Duodenum (tissue), 1 donor: ENCODE measurements around the genes LHFPL3 and EFCAB10.

GRCh38 chr7:101913658-101914441 lies 96.4 kb downstream of the CUX1 start:
- PRO-cap: no peak

DNA sequence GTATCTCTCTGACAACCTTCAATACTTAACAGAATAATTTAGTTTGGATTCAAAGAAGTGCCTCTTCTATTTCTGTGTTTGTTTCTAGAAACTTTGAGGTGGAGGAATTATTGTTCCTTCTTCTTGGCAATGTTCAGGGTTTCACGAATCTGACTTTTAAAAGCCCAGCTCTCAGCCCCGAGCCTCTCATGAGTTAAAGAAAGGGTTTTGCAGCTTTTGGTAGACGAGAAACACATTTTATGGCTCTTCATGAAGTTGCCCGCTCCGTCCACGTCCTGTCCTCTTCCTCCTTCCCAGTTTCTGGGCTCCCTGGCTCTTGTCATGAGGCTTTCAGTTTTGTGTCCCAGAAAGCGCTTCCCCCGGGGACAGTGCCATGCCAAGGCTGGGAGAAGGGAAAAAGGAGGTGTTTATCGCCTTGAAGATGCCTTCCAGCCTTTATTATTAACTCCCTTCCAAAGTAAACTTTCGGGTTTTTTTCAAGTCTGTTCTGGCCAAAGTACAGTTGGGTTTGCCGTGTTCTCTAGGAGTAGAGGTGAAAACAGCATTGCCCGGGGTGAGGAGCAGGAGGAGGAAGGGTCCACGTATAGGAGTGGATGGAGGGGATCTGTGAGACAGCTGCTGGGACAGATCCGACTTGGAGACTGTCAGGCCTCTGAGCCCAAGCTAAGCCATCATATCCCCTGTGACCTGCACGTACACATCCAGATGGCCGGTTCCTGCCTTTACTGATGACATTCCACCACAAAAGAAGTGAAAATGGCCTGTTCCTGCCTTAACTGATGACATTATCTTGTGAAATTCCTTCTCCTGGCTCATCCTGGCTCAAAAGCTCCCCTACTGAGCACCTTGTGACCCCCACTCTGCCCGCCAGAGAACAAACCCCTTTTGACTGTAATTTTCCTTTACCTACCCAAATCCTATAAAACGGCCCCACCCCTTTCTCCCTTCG lies 117.2 kb downstream of the CUX1 start:
- PRO-cap: unidirectional peak, minus-strand start at position 302 of the sequence

DNA sequence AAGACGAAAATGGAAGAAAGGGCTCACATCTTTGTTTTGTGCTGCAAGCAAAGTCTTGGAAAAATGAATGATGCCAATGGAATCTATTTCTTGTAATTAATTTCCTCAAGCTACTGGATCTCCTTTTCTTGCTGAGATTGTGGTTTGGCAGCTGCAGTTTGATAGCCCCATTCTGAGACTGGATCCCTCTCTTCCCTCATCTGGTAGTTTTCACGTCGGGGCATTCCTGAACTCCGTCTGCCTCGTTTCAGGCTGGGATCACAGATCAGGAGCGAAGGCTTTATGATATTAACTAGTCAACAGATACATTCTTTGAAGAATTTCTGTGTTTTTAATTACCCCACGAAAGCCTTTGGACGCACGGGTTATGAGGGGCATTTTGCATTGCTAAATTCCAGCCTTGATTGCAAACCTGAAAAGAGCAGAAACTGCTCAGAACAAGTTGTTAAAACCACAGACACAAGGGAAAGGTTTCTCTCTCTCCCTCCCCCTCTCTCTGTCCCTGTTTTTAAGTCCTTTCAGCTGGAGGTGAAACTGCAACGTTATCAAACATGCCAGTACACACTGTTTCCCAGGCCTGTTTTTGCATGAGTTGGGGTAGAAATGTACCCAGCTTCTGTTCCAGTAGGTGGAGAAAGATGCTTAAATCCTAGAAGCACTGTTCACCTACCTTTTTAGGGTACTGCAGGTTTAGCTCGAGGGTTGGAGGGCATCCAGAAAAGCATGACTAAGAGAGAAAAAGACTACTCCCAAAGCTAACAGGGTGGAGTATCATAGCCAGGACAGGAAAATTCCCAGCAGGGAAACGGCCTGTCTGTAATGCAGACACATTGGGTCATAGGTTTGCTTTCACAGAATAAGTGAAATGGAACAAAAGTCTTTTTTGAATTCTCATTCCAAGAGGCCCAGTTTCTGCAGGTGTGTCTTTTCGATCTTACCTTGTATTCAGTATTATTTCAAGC lies 124.3 kb downstream of the CUX1 start:
- PRO-cap: no peak

- PRO-cap: no peak
These were observed 127.9 kb downstream of the CUX1 start for GRCh38 chr7:101945325-101945743.

- PRO-cap: no peak
These were observed 227.6 kb downstream of the CUX1 start for GRCh38 chr7:102044940-102045553.

GRCh38 chr7:102049029-102049524 lies 231.7 kb downstream of the CUX1 start:
- PRO-cap: no peak

DNA sequence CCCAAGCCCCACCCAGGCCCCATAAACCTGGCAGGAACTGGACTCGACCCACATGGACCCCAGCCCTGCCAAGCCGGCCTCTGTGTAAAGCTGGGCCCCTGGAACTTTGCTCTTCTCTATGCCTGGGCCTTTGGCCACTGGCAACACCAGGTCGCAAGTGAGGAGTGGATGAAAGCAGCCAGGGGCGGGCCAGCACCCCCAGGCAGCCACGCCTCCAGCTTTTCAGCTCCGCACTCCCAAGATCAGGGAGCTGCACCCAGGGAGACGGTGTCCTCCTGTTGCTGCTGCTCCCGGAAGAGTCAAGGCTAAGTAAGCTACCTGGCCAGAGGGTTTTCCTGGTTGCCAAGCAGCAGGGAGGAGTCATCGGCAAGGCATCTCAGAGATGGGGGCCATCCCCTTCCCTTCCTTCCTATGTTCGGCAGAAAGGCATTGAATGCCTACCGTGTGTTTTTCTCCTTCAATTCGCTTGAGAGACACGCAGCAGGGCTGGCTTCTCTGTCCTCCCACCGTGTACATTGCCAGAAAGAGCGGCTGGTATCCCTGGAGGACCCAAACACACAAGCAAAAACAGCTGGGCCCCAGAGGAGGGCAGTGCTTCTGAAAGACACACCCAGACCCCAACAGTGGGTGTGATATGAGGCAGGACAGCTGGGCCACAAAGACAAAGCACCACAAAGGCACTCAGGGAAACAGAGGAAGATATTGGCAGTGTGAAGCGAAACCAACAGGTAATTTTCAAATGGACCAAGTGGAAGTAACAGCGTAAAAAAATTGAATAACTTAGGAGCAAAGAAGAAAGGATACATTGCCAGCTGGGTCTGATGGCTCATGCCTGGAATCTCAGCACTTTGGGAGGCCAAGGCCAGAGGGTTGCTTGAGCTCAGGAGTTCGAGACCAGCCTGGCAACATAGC lies 133.2 kb upstream of the SH2B2 start:
- PRO-cap: no peak

GRCh38 chr7:102195133-102195501 lies 91.6 kb upstream of the SH2B2 start:
- PRO-cap: no peak

DNA sequence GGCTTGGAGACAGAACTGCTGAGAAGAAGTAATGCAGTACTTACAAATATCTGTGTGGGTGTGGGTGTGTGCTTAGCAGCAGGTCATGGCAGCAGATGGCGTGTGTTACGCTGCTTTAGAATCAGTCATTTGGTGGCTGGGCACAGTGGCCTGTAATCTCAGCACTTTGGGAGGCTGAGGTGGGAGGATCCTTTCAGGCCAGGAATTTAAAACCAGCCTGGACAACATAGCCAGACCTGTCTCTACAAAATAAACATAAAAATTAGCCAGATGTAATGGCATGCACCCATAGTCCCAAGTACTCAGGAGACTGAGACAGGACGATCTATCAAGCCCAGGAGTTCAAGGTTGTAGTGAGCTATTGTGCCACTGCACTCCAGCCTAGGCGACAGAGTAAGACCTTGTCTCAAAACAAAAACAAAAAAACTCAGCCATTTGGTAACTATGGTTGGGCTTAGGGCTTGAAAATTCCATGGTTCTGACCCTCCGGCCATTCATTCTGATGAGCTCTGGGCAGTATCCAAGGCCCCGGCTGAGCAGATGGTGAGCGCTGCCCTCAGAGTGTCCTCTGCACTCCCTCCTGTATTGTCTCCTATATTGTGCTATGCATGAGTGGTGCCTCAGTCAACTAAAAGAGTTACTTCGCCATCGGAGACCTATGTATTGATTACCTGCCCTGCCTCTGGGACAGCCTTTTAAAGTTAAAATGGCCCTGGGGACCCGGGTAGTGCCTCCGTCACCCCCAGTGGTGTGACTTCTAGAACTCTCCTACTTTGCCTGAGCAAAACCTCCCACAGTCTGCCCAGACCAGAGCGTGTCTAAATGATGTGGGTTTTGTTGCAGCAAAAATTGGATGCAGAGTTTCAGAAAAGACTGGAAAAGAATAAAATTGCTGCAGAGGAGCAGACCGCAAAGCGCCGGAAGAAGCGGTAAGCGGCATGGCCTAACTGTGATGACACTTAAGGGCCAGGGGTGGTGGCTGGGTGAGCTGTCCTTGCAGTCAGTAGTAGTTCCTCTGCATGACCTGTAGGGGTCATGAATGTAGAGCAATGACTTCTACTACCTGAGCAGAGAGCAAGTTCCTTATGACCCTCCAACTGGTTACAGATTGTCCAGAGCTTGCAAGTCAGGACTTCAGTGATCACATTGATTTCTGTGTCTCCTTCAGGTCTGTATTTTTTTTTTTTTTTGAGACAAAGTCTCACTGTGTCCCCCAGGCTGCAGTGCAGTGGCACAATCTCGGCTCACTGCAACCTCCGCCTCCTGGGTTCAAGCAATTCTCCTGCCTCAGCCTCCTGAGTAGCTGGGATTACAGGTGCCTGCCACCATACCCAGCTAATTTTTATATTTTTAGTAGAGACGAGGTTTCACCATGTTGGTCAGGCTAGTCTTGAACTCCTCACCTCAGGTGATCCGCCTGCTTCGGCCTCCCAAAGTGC lies 8.1 kb downstream of the PRKRIP1 start:
- PRO-cap: no peak

DNA sequence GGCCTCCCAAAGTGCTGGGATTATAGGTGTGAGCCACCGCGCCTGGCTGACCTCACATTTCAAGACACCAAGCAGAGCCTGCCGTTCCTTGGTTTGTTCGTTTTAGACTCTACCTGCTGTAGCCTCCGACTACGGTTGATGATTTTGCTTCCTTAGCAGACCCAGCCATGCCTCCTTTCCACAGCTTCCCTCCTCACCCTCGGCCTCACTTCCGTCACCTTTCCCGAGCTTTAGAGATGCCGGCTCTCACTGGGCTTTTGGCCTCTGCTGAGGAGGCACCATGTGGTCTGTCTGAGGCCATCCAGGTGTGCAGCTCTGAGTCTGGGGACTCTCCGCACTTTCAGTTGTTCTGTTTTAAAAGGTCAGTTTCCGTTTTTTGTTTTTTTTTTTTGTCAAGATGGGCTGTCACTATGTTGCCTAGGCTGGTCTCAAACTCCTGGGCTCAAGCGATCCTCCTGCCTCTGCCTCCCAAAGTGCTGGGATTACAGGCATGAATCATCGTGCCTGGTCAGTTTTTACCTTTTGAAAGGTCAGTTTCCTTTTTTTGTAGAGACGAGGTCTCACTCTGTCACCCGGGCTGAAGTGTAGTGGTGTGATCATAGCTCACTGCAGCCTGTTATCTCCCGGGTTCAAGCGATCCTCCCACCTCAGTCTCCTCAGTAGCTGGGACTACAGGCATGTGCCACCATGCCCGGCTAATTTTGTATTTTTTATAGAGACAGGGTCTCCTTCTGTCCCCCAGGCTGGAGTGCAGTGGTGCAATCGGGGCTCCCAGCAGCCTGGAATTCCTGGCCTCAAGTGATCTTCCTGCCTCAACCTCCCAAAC lies 11.8 kb downstream of the ORAI2 start:
- PRO-cap: unidirectional peak, minus-strand start at position 329 of the sequence

- PRO-cap: no peak
These were observed 15.4 kb downstream of the ORAI2 start for GRCh38 chr7:102448806-102449241.

GRCh38 chr7:102473301-102473945 lies 5.3 kb downstream of the POLR2J start:
- PRO-cap: no peak

GRCh38 chr7:102872309-102872811 lies 40.4 kb upstream of the LRRC17 start:
- PRO-cap: no peak

DNA sequence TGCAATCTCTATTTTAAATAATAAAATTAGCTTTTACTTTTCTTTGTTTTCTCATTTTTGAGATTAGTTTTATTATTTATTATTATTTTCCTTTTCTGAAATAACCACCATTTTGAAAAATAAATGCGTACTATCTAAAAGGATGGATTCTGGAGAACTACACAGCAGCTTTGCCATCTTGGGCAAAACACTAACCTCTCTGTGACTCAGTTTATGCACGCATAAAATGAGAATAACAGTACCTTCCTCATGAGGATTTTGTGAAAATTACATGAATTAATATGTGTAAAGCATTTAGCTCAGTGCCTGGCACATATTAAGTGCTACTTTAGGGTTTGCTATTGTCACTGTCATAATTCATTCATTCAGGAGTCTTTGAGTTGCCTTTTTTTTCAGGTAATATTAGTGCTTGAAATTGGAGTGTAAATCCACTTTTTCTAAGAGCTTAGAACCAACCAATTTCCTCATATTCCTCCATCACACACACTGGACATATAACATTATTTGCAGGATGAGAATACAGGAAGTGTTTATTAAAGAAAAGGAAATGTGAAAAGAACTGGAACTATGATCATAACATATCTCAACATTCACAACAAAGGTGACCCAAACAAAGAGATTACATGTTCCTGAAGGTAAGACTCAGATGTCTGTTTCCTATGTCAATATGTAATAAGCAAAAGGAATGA lies 8.9 kb downstream of the RELN start:
- PRO-cap: no peak

DNA sequence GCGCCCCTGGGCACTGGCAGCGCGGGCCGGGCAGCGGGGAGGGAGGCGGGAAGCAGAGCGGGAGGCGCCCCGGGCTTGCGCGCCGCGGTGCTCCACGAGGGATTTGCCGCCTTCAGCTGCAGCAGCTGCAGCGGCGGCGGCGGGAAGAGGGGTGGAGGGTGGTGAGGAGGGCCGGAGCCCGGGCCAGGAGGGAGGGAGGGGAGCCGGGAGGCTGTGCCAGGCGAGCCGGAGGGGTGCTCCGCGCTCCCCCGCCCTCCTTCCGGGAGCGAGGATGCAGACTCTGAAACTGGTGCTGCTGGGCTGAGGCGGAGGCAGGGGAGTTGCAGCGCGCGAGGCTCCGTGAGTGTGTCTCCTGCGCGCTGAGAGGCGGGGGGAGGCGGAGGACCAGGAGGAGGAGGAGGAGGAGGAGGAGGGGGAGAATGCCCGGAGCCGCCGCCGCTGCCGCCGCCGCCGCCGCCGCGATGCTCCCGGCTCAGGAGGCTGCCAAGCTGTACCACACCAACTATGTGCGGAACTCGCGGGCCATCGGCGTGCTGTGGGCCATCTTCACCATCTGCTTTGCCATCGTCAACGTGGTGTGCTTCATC lies at the start of gene LHFPL3:
Gene LHFPL3, plus strand, starts transcription at position 243 of the 587 bp plus-strand sequence.
- PRO-cap: no peak

- PRO-cap: bidirectional peak, plus-strand start at chr7:104927310, minus-strand start at chr7:104927233
These were observed 86.9 kb upstream of the KMT2E start for GRCh38 chr7:104926924-104927749.

GRCh38 chr7:105016195-105017103 lies 2.4 kb downstream of the KMT2E start:
- PRO-cap: no peak

DNA sequence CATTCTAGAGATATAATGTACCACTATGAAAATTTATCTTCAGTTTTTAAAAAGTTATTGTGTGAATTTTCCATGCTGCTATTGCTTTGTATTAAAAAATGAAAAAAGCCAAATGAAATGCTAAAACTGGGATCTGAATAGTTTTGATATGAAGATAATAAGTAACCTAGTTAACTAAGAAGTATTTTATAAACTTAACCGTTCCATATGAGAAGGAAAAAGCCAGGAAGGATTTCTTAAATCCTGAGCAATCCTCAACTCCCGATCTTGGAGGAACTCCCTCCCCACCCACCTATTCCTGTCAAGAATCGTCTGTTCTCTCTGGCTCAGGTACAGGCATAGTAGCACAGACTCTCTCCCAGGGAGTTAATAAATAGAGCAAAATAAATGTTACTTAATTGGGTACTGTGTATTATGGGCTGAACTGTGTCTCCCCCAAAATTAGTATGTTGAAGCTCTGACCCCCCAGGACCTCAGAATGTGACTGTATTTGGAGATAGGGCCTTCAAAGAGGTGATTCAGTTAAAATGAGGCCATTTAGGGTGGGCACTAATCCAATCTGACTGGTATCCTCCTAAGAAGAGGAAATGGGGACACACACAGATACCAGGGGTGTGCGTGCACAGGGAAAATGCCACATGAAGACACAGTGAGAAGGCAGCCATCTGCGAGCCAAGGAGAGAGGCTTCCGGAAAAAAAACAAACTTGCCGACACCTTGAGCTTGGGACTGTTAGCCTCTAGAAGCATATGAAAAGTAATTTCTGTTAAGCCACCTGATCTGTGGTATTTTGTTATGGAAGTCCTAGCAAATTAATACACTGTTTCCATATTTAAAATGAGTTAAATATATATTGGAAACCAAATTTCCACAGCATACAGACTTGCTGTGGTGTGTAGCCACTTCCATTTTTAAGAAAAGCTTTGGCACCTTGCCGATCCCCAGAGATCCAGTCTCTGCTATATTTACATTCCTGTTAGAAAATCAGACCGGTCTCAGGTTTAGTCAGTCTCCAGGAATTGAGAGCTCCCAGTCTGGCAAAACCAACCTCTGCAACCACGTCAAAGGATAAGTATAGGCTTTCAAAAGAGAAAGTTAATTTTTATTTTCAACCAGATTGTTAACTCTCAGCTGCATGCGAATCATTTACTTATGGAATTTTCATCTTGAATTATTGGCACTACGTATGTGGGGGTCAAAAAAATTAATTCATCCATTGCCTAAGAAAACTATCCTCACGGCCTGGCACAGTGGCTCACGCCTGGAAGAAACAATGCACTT lies 28.5 kb downstream of the PUS7 start:
- PRO-cap: no peak

DNA sequence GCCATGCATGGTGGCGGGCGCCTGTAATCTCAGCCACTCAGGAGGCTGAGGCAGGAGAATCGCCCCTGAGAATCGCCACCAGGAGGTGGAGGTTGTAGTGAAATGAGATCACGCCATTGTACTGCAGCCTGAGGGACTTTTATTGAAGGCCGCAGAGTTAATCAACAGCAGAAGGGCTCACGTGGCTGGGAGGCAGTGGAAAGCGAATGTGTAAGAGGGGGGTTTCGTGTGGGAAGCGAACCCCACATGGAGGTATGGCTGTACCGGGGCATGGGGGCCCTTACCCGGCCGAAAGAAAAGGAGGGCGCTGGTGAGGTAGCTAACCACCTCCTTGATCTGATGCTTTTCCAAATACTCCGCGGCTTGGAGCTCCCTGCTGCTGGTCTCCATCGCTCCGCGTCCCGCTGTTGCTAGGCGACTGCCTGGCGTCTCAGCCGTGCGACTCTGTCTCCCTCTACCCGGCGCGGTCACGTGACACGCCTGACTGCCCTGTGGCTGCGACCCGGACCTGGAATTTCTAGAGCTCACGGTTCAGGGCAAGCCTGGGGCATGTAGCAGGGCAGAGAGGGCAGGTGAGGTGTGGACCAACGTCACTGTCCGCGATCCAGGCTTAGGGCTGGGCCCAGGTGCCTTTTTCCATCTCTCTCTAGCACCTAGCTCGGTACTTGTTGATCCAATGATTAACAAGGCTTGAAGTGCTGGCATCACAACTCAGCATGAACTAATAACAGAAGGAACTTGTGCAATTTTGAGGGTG lies at the start of gene EFCAB10:
Gene EFCAB10, minus strand, starts transcription at position 420 of the 757 bp plus-strand sequence.
- PRO-cap: no peak

GRCh38 chr7:105690972-105691519 lies 109.8 kb upstream of the EFCAB10 start:
- PRO-cap: bidirectional peak, plus-strand start at chr7:105691283, minus-strand start at chr7:105691192